Right lobe of liver (tissue), 4 donors: ENCODE measurements around a stretch of chr4.

GRCh38 chr4:118967787-118968742 is 79.4 kb downstream of the SYNPO2 start:
- PRO-cap, 4 experiments = no peak in any of the 4 experiments
- RAMPAGE, long total RNA, 2 experiments = no peak in any of the 2 experiments

DNA sequence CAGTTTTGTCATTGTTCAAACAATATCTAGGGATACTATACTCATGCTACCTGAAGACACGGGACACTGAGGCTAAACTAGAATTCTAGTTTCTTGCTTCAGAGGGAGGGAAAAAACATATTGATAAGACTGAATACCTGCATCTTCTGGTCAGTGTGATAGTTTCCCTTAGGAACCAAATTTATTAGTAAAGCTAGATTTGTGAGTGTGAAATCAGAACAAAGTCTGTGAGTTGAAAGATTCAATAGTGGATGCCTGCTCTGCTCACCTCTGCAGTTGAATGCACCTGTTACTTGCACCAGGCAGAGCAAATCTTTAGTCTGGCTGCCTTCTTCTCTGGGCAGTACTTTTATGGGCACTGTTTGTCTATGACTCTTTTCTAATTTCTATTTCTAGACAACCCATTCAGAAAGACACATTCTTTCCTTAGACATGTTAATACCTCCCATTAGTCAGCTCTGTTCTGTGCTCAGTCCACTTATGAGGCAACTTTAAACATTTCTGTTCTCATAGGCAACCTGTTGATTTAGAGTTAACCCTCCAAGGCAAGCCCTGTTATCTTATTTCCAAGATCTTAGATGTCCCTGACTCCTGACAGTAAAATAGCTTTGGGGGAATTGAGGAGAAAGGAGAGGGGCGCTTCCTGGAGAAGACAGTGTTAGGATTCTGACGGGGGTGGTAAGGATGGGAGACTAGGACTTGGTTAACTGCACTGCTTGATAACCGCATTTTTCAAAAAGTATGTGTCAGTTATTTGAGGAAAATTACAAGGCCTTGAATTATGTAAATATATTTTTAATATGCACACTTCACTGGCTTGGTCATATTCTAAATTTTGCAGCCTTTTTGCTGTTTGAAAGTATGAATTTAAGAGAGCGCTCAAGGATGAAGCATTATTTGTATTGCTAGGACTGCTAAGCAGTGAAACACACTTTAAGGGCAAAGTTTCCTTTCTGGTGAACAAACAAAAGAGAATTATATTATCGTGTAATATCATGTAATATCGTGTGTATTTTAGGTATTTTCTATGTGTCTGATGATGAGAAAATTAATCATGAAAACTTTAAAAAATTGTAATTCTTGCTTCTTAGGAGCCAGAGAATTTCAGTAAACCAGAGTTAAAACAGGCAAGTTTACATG is 109.1 kb downstream of the SYNPO2 start:
- PRO-cap, 4 experiments = no peak in any of the 4 experiments
- RAMPAGE, long total RNA, 2 experiments = no peak in any of the 2 experiments

DNA sequence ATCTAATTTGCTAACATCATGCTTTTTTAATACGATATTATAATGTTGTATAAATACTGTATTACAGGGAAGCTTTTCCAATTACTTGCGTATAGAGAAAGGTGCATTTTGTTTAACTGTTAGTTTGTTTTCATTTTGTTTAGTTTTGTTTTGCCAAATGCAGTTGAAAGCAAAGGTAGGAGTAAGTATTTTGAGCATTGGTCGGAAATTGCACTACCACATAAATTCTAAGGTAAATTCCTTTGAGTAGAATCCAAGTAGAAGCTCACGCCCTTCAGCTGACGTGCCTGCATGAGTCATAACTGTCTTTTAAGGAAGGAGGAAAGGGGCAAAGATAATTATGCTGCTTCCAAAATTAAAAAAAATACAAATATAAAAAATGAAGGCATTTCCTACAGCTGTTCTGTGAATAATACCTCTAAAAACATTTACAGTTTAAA is 110.3 kb upstream of the MYOZ2 start:
- PRO-cap, 4 experiments = no peak in any of the 4 experiments
- RAMPAGE, long total RNA, 2 experiments = no peak in any of the 2 experiments

DNA sequence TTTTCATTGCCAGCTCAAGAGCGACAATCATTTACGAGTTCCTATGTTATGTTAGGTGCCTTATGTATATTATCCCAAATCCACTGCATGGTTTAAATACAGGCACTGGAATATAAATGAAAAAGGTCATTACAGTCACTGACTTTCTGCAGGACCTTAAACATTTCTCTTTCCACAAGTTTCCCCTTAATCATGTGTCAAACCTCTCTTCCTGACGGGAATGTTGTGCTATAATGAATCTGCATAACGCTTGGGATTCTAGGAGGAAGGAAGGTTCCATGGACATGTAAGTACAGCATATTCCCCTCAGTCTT is 100.6 kb upstream of the MYOZ2 start:
- PRO-cap, 4 experiments = peak in 1 of 4 experiments; most common plus-strand start position 240 of the sequence (in 1)
- RAMPAGE, long total RNA, 2 experiments = no peak in any of the 2 experiments

DNA sequence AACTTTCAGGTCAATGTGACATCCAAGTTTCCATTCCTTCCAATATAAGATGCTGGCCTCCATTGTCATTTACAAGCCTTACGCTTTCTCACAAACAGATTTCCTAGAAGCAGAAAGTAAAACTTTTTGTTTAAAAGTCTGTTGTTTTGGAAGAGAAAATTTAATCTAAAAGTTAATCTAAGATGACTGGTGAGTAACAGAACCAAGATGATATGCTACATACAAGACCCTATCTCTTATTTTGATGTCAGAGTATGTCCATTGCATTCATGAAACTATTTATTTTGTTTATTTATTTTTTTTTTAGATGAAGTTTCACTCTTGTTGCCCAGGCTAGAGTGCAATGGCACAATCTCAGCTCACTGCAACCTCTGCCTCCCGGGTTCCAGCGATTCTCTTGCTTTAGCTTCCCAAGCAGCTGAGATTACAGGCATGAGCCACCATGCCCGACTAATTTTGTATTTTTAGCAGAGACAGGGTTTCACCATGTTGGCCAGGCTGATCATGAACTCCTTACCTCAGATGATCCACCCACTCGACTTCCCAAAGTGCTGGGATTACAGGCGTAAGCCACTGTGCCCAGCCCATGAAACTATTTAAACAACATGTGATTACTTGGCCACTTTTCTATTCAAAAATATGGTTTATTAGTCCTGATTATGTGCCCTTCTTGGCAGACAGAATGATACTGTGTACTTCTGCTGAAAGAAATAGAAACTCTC is 88.7 kb upstream of the MYOZ2 start:
- PRO-cap, 4 experiments = no peak in any of the 4 experiments
- RAMPAGE, long total RNA, 2 experiments = no peak in any of the 2 experiments

- PRO-cap, 4 experiments = no peak in any of the 4 experiments
- RAMPAGE, long total RNA, 2 experiments = no peak in any of the 2 experiments
Measured at GRCh38 chr4:119139612-119140067, 4.0 kb downstream of the MYOZ2 start.

DNA sequence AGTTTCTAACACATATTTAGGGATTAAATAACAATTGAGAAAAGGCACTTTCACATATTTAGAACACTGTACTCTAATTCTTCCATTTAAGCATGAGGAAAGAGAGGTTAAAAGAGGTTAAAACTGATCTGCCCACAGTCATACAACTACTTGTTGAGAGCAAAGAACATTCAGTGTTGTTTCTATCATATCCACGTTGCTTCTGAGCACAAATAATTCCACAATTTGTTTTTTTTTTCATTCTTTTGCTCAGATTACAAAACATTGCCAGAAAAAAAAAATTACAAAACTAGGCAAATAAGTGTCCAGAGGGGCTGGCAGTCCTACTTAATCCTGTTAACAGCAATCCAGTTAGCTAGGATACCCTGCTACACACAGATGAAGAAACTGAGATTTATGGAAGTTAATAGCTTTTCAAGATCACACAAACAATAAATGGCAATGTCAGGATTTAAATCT is 6.3 kb upstream of the USP53 start:
- PRO-cap, 4 experiments = no peak in any of the 4 experiments
- RAMPAGE, long total RNA, 2 experiments = no peak in any of the 2 experiments

- PRO-cap, 4 experiments = peak in 1 of 4 experiments; most common plus-strand start chr4:119299447 (in 1)
- RAMPAGE, long total RNA, 2 experiments = no peak in any of the 2 experiments
Measured at GRCh38 chr4:119299248-119299722, 1.2 kb downstream of the C4orf3 start.

DNA sequence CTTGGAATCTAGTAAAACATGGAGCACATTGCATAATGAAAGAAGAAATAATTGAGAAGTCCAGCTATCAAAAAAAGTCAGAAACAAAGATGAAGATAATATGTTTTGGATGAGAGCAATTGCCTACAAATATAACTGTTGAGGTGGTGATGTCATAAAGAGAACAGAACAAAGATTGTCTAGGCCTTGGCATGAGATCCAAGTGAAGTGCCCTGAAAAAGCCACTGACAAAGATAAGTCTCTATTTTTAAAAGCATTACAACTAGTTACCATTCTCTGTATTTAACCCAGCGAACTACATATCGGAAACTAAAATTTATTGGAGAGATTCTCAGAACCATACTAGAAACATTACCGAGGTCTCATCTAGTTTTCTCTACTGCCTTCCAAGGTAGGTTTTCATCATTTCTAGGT is 127.4 kb downstream of the MAD2L1 start:
- PRO-cap, 4 experiments = no peak in any of the 4 experiments
- RAMPAGE, long total RNA, 2 experiments = no peak in any of the 2 experiments

GRCh38 chr4:120111699-120112123 is 45.1 kb upstream of the MAD2L1 start:
- PRO-cap, 4 experiments = no peak in any of the 4 experiments
- RAMPAGE, long total RNA, 2 experiments = no peak in any of the 2 experiments

DNA sequence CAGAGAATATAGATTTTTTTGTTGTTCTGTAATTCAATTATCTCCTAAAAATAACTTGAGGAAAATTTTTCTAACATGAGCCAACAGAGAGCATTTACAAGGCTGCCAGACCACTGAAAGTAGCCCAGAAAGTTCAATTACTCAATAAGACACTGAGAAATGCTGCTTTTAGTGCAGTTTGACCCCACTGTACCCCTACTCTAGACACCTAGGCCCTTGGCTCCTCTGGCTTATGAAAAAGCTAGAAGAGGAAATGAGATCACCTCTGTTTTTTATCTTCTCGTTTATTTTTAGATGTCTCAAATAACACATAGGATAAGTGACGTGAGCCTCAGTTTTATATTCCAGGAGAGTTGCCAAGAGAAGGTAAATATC is 24.6 kb downstream of the TNIP3 start:
- PRO-cap, 4 experiments = no peak in any of the 4 experiments
- RAMPAGE, long total RNA, 2 experiments = no peak in any of the 2 experiments

GRCh38 chr4:121221651-121222132 is 57.6 kb upstream of the TNIP3 start:
- PRO-cap, 4 experiments = peak in 1 of 4 experiments; most common plus-strand start chr4:121221873 (in 1)
- RAMPAGE, long total RNA, 2 experiments = no peak in any of the 2 experiments

DNA sequence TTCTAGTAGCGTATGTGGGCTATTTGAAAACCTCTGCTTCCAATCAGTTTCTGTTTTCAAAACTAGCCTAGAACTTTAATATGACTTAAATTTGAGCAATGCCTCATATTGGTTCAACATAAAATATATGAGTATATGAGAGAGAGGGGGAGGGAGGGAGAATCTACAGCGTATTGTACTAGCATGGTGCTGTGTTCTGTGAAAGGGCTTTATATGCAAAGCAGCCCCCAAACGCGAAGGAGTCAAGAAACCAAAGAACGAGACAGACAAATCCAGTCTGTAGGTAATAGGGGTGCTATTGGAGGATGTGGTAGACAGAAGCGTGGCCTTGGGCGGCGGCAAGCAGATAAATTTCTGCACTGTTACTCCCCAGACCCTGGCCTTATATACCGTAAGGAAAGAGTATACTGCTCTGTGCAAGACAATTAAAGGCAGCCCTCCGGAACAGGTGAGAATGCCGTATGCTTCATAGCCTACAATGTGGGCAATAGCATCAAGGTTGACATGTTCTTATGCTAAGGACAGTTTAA is 853 bp upstream of the ANXA5 start:
- PRO-cap, 4 experiments = no peak in any of the 4 experiments
- RAMPAGE, long total RNA, 2 experiments = no peak in any of the 2 experiments

DNA sequence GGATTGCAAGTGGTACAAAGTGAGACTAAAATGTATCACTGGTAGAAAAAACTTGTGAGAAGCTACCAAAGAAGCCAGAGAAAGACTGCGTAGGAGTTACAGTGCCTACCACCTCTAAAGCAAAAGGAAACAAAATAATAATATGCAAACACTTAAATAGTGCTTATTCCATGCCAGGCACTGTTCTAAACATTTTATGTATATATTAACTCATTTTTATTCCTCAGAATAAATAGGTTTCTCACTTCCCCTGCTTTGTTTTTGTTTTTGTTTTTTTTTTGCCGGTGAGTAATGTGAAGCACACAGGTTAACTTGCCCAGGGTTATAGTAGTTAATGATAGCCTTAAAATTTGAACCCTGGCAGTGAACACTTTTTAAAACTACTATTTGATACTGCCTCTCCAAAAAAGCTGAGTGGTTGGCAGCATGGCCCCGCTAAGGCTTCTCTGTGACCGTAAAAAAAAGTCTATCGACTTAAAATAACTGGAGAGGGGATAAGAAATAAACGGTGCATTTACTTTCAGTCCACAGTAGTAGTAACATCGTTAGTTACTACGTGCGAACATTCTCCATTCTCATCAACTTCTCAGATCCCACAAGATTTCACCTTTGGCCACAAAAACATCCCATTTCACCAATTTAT is 718 bp upstream of the EXOSC9 start:
- PRO-cap, 4 experiments = no peak in any of the 4 experiments
- RAMPAGE, long total RNA, 2 experiments = no peak in any of the 2 experiments

DNA sequence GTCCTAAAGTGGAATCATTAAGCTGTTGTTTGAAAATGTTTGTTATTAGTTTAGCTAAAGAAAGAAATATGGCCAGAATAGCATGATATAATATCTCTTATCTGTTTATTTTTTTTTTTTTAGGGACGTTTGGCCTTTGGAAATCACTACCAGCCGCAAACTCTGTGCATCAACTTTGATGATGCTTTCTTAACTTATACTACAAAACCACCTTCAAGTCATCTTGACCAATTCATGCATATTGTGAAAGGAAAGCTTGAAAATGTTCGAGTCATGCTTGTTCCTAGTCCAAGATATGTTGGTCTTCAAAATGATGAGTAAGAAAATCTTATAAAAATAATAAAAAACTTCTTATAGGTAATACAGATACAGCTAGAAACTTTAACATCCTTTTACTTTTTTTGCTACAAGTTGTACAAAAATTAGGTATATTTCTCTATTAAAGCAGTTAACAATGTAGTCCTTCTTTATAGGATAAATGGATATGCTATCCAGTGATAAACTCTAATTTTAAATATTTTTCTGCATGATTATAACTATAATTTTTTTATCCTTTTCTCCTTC is 35.7 kb downstream of the BLTP1 start:
- PRO-cap, 4 experiments = no peak in any of the 4 experiments
- RAMPAGE, long total RNA, 2 experiments = no peak in any of the 2 experiments

GRCh38 chr4:122239435-122240364 is 87.6 kb downstream of the BLTP1 start:
- PRO-cap, 4 experiments = no peak in any of the 4 experiments
- RAMPAGE, long total RNA, 2 experiments = no peak in any of the 2 experiments

DNA sequence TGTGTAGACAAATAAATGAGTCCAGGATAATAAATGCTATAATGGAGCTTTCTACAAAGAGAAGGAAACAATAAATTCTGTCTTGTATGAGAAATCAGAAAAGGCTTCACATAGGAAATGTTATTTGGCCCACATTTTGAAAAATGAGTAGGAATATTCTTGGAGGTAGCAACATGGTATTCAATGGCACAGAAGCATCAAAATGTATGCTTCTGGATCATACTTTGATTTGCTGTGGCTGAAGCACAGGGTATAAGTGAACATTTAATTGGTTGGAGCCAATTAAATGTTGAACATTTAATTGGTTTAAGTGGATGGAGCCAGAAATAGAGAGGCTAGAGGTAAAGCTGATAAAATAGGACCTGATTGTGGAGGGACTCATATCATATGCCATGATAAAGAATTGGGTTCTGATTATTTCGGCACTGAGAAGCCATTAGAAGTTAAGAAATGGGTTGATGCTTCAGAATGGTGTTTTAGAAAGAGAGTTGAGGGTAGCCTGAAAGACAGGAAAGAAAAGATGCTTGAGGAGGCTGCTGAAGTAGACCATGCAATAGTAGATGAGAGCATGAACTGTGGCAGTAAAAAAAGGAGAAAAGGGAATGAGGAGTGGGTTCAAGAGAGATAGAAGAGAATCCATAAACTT is 33.5 kb upstream of the ADAD1 start:
- PRO-cap, 4 experiments = no peak in any of the 4 experiments
- RAMPAGE, long total RNA, 2 experiments = no peak in any of the 2 experiments

- PRO-cap, 4 experiments = no peak in any of the 4 experiments
- RAMPAGE, long total RNA, 2 experiments = no peak in any of the 2 experiments
Measured at GRCh38 chr4:122899442-122900262, 22.7 kb downstream of the NUDT6 start.

DNA sequence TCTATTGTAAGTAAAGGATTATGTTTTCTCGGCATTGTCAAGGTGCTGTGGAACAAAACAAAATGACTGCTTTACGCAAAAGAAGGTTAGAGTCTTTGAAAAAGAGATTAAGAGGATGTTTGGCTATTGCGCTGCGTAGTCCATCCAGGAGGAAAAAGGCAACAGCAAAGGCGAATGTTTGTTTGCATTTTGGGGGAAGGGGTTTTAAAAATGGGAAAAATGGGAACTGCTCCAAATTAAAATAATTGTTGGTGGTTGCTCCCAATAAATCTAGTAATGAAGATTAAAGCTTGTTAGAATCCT is 57.7 kb upstream of the SPRY1 start:
- PRO-cap, 4 experiments = no peak in any of the 4 experiments
- RAMPAGE, long total RNA, 2 experiments = no peak in any of the 2 experiments

DNA sequence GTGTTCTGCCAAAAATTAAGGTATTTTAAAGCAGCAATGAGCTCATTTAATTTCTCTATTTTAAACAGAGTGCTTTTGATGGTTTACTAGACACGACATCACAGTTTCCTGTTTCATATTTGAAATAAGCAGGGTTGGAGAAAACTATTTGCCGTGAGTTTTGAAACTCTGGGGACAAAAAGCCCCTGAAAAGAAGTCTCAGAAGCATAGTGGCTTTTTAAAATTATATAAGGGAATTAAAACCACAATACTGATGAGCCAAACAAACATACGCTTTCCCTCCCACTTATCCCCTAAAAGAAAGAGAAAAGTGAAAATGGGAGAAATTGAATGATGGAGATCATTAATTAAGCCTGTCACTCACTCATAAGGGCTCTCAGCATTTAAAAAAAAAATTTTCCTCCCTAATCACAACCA is 25.6 kb downstream of the SPRY1 start:
- PRO-cap, 4 experiments = no peak in any of the 4 experiments
- RAMPAGE, long total RNA, 2 experiments = no peak in any of the 2 experiments